Measurements from ENCODE around the gene JADE2.

GRCh38 chr5:134226887-134227302 lies 1.0 kb upstream of the PPP2CA start:
- PRO-cap = no peak

GRCh38 chr5:134388066-134388515 lies 16.7 kb downstream of the UBE2B start:
- PRO-cap = no peak

DNA sequence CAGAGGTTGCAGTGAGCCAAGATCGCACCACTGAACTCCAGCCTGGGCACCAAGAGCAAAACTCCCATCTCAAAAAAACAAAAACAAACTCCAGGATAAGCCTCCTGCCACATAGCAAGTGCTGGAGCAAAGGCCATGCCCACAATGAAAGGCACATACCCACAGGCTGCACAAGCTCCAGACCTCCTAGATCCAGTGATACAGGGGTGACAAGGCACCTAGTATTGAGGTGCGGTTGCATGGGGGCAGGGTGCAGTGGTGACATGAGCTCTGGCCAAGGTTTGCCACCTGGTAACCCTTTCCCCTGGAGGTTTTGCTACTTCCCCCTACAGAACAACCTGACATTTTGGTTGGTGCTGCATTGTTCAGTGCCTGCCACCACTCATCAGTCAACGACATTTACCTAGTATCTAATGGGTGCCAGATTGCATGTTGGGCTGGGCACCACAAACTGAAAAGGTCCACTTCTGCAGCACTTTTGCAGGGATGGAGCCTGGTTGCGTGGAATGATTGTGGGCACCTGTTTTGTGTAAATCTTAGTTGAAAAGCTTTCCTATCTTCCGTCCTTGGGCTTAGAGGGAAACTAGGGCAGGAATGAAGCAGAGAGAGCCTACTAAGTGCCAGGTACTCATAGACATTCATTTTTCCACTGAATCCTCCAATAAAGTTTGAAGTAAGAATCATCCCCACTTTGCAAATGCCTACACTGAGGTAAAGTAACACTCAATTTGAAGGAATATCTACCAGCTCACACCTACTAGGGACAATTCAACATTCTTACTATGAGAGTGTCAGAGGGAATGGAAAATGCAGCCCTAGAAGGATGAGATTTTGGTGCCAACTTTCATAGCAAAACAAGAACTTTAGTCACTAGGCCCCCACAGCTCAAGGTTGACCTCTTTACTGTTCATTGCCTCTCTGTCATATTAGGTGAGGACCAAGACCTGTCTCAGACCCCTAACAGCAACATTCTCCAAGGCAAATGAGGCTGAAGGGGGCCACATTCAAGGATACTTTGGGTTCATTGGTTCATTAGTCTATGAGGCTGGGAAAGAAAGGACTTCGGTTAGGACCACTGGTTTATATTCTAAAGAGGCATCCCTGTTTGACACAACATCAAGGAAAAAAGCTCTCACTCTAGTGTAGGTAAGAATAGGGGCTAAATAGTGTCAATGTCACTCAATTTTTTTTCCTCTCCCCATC lies 14.1 kb downstream of the CDKN2AIPNL start:
- PRO-cap = no peak

DNA sequence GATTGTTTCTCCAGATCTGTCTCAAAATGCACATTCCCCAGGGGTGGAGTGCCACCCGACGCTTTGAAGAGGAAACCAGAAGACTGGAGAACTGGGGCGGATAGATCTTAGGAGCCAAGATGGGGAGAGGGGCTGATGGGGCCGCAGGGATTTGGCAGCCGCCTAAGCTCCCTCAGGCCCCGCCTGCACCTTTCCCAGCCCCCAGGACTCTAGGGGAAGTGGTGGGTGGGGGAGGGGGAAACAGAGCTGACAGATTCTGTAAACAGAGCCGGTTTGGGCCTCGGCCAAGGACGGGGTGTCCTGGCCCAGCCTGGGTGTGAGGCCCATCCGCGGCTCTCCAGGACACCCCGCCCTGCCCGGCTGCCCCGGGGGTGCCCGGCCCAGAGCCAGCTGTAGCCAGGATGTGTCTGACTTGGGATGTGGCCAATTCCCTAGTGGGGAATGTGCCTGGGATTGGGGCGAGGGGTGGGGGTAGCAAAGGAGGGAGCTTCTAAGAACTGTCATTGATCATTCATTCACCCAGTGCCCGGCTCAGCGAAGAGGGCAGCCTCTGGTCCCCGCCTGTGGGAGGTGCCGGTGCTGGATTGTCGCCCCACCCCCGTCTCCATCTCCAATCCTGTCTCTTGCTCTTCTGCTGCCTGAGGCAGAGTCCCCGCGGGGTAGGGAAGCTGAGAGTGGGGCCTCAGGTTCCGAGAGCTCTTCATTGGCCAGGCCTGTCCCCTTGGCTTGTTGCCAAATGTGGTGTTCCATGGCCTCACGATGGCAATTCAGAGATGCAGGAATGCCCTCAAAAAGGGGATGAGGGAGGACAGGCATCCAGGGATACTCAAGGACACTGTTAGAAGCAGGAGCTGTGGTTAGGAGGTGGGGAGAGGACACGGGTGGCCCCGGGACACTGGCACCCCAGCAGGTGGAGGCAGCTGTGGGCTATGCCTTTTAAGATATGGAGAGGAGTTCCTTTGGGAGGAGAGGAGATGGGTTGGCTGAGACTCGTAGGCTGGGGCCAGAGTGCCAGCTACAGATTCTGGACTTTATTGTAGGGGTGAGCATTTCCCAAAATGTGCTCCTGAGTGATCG lies 54.9 kb upstream of the CDKN2AIPNL start:
- PRO-cap = no peak

GRCh38 chr5:134525593-134526356 lies at the start of gene JADE2:
JADE2 (plus strand) TSS chr5:134525670.
- PRO-cap = bidirectional peak, plus-strand start at chr5:134526230, minus-strand start at chr5:134526138

GRCh38 chr5:134541780-134542127 lies 16.3 kb downstream of the JADE2 start:
- PRO-cap = no peak

GRCh38 chr5:134544990-134545585 lies 19.6 kb downstream of the JADE2 start:
- PRO-cap = no peak

GRCh38 chr5:134579773-134580403 lies 52.7 kb downstream of the SAR1B start:
- PRO-cap = no peak

DNA sequence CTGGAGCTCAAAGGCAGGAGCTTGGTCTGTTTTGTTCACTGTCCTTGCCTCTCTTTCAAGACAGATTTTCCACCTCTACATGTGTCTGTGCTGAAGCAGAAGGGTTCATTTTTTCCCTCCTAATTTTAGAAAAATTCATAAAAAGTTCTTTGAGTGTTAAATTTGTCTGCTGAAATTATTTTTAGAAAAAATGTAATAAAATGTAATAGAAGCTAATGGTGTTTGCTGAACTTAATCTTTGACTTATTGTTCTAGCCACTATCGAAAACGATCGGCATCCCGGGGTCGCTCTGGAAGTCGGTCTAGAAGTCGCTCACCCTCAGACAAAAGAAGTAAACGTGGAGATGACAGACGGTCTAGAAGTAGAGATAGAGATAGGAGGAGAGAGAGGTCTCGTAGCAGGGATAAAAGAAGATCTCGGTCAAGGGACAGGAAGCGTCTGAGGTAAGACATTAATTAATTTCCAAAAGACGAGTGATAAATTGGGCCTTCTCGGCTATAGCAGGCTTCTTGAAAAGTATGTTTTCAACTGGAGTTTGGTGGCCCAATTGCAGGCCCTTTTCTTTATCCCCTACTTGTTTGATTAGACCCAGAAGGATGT lies 5.2 kb downstream of the DDX46 start:
- PRO-cap = no peak

GRCh38 chr5:134766734-134767189 lies 8.2 kb downstream of the DDX46 start:
- PRO-cap = no peak

GRCh38 chr5:134846601-134847132 lies 899 bp downstream of the C5orf24 start:
- PRO-cap = no peak

DNA sequence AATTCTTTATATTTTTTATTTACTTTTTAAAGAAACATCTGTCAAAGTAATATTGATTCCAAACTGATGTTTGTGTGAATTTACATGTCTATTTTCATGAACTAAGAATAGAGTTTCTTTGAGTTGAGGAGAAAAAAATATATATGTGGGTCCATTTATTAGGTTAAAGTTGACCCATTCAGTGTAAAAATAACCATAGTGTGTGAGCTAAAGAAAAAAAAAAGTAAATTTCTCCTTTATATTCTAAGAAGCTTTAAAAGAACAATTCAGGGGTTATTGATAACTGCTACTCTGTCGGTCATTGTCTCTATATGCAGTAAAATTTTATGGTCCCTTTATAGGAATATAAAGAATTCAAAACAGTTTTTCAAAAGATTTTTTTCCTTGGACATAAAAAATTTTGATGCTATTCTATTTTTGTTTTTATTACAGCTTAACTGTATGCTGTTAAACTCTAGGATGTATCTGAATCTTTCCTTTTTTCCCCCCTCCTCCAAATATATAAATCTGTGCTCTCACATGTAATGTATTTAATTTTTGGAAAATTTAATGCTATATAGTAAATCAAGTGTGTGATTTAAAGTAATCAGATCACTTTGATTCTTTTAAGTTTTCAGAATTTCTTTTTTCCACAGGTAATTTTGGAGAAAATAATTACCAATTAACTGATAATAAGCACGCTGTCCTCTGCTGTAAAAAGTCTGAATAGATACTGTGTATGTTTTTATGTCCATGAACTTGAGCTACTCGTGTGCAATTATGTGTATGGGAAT lies 13.3 kb downstream of the C5orf24 start:
- PRO-cap = no peak

DNA sequence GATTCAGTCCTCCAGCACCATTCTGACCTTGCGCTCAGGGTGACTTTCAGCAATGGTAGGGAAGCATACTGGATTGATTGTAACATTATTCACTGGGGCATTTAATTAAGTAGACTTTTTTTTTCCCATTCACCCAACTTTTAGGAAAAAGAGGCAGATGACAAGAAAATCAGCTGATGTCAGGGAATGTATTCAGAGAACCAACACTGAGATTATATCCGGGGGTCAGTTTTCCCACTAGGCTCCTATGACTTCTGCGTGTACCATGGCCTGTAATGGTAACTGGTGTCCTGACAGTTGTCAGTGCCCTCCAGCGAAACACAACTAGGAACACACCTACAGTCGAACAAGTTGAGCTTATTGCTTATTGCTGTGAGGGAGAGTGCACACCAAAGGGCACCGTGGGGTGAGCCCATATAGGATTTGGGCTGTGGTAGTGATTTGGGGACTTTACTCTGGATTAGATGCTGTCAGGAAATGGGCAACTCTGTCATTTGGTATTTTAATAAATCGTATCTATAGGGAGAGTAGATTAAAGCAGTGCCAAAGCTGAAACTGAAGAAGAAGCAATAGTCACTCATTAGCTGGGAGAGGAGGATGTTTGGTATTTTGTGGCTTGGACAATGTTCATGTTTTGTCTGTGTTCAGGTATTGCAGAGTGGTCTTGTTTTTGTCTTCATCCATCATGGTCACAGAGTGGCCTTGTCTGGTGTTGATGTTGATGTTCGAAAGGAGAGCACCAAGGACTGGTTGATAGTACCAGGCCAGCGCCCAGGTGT lies 7.3 kb downstream of the PCBD2 start:
- PRO-cap = no peak

DNA sequence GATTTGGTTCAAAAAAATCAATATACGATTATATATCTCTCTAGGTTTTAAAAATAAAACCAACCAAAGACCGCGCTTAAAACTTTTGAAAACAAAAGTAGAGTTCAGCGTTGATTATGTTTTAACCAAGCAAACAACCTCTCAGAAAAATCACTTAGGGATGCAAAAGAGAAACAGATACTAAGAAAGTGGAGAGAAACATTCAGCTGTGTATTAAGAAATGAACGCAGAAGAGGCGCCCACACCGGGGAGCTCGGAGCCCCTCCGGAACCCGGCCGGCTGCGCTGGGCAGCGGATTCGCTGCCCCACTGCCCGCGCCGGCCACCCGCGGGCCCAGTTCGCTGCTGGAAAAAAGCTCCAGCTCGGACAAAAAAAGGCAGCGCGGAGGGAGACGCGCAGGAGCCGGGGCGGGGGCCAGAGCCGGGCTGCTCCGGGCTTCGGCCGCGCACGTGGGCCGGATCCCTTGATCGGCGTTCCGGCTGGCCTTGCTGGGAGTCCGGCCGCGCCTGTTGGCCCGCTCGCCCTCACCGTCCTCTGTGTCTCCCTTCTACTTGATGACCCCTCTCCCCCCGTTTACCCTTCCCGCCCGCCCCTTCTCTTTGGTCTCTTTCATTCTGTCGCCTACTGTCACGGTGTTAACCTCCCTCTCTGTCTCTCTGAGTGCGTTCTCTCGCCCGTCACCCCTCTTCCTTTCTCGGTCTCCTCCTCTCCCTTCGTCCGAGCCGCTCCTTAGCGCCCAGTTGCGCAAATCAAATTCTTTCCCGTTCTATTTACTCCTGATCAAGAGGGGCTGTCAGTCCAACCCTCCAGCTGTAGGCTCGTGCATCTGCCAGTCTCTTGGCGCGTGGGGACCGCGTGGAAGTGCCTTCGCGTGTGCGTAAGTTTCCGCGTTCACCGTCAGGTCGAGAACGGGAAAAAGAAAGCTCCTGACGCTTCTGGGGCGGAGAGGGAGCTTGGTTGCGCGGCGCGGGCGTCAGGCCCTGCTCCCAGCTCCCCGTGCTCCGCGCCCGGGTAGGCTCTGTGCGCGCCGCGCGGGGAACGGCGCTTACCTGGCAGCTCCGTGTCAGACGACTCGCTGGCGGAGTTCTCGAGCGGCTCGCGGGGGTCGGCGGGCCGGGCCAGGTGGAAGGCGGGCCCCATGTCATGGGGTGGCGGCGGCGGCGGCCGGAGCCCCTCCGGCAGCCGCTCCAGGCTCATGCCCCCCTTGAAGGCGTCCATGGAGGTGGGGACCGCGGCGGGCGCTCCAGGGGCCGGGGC lies 936 bp downstream of the PITX1 start:
- PRO-cap = no peak

DNA sequence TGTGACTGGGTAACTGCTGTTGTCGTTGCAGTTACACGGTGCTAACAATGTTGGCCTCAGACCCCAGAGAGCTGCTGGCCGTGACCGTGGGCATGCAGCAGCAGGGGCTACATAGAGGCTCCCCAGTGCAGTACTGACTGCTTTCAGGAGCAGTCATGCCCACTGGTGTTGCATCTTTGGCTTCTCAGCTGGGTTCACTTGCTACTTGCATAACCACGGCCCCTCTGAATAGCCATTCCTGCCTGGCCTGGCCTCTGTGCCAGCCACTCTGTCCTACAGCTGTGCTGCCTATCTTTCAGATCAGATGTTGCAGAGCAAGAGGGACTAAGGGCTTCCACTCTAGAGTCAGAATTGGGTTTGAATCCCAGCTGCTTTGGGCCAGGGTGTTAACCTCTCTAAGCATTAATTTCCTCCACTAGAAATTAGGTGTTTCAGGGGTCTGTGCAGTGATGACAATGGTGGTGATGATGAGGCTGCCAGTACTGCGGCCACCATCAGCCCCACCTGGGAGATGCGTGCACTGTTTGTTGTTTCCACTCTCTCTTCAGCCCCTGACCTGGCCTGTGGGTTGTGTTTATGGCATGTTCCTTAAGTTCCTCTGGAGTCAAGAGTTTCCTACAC lies 60.4 kb downstream of the MACROH2A1 start:
- PRO-cap = no peak

- PRO-cap = no peak
These were observed 838 bp downstream of the MACROH2A1 start for GRCh38 chr5:135397951-135398834.

GRCh38 chr5:135705694-135706519 lies 127.1 kb upstream of the CXCL14 start:
- PRO-cap = no peak

GRCh38 chr5:135929798-135930564 lies 24.8 kb downstream of the LECT2 start:
- PRO-cap = no peak

DNA sequence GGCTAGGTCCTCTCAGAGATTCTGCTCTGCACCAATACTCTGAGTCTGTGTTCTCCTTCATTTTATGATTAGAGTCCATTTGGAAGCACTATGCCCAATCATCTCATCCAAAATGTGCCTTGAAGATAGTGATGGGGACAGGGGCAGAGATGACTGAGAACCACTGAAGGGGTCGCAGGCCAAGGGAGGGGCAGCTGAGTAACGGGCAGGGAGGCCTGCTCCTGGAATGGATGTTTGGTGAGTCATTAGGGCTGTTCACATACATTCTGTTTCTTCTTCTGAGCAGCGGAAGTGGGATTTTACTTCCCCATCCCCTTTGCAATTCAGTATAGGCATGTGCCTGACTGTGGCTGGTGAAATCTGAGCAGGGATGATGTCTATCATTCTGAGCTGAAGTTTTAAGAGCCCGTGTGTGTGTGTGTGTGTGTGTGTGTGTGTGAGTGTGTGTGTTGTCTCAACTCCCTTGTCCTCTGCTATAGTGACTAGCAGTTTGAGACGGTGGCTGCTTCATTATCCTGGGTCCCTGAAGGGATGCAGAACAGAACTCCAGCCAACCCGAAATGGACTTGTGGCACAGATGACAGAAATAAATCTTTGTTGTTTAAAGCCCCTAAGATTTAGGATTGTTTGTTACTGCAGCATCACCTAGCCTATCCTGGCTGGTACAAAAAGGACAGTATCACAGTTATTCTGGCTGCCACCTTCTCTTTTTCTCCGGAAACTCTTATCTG lies 29.3 kb upstream of the TGFBI start:
- PRO-cap = no peak

- PRO-cap = no peak
These were observed 8.2 kb upstream of the TGFBI start for GRCh38 chr5:136020547-136021115.

Measured in neutrophil (primary cell).